Upper lobe of left lung (tissue), 5 donors: Measurements from ENCODE around the gene AP3D1.

DNA sequence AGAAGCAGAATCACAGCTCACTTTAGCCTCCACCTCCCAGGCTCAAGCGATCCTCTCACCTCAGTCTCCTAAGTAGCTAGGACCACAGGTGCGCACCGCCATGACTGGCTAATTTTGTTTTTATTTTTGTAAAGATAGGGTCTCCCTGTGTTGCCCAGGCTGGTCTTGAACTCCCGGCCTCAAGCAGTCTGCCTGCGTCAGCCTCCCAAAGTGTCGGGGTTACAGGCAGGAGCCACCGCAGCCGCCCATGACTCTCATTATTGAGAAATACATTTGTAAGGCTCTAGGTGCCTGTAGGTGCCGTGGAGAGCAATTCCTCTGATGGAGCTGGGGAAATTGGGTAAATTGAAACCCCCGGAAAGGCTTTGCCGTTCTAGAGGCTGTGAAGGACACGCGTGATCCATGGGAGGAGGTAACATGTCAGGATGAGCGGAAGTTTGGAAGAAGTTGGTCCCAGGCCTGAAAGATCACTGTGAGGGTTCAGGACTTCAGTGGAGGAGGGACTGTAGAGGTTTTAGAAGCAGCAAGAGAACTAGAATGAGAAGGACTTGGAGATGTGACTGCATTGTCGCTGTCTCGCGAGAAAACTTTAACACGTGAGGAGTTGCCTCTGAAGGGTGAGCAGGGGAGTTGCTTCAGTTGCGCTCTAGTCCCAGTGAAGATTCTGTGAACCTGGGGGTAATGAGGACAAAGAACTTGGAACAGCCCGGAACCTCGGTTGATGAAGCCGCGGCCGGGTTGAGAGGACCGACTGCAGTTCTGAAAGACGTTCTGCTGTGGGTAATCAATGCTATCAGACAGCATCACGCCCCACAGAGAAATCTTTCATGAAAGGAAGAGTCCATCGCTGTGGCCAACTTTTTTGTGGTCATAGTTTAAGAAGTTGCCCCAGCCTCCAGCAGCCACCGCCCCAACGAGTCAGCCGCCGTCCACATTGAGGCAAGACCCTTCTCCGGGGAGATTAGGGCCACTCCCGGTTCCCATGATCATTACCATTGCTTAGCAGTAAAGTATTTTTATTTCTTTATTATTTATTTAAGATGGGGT, 25.2 kb downstream of the CSNK1G2 start:
- PRO-cap, 2 experiments: no peak in any of the 2 experiments
- RAMPAGE, long total RNA, 4 experiments: start-site peak on the plus strand in 1 of 4 experiments, centred at position 309 of the sequence, 5 reads per replicate

GRCh38 chr19:1989998-1991287, 25.1 kb downstream of the BTBD2 start:
- PRO-cap, 2 experiments: no peak in any of the 2 experiments
- RAMPAGE, long total RNA, 4 experiments: start-site peak on the minus strand in 1 of 4 experiments, at chr19:1990729-1991051 at its widest, 9 reads per replicate

- PRO-cap, 2 experiments: peak in 1 of 2 experiments; most common minus-strand start chr19:2034884 (in 1)
- RAMPAGE, long total RNA, 4 experiments: start-site peak on the minus strand in 3 of 4 experiments, at chr19:2034868-2034974 at its widest, 22 to 110 reads per replicate
Measured at GRCh38 chr19:2034663-2035345, 16.2 kb downstream of the MKNK2 start.

GRCh38 chr19:2039418-2039975, 11.5 kb downstream of the MKNK2 start:
- PRO-cap, 2 experiments: no peak in any of the 2 experiments
- RAMPAGE, long total RNA, 4 experiments: no peak in any of the 4 experiments

DNA sequence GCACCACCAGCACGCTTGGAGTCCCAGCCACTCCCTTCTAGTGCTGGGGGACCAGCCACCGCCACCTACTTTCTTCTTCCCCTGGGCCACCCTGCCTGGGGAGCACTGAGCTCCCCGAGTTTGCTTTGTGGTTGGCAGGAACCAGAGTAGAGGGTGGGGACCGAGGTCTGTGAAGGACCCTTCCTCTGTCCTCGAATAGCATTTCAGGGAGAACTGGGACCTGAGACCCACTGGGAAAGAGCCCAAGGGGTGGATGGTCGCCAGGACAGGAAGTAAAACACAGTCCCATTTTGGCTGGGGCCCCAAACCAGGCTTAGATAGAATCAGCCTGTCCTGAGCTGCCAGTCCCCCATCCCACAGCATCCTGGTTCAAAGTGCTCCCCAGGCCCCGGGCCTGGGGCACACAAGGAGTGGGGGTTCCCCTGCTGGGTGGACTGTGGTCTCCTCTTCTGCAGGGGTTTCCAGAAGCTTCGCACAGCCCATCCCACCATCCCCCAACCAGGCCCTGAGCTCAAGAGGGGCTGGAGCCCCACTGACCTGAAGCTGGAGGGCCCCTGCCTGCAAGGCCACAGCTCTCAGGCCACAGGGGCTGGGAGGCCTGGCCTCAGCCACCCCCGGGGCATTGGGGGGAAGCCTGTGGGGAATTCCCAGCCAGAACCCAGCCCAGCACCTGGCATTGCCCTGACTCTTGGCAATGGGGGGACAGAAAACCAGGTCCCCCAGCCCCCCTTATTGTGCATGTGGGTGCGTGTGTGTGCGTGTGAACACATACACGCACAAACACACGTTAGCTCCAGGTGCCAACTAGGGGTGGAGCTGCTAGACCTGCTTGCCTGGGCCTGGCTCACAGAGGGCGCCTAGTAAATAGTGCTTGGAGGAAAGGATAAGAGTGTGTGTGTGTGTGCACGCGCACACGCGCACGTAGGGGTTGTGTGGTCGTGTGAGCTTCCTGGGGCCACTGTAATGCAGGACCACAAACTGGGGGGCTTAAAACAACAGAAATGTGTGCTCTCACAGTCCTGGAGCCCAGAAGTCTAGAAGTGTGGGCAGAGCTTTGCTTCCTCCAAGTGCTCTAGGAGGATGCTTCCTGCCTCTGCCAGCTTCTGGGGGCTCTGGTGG, 1.0 kb upstream of the MKNK2 start:
- PRO-cap, 2 experiments: no peak in any of the 2 experiments
- RAMPAGE, long total RNA, 4 experiments: no peak in any of the 4 experiments

GRCh38 chr19:2056235-2057144, 5.4 kb upstream of the MKNK2 start:
- PRO-cap, 2 experiments: peak in 2 of 2 experiments; most common plus-strand start chr19:2056409 (in 1); most common minus-strand start chr19:2056315 (in 1)
- RAMPAGE, long total RNA, 4 experiments: no peak in any of the 4 experiments

DNA sequence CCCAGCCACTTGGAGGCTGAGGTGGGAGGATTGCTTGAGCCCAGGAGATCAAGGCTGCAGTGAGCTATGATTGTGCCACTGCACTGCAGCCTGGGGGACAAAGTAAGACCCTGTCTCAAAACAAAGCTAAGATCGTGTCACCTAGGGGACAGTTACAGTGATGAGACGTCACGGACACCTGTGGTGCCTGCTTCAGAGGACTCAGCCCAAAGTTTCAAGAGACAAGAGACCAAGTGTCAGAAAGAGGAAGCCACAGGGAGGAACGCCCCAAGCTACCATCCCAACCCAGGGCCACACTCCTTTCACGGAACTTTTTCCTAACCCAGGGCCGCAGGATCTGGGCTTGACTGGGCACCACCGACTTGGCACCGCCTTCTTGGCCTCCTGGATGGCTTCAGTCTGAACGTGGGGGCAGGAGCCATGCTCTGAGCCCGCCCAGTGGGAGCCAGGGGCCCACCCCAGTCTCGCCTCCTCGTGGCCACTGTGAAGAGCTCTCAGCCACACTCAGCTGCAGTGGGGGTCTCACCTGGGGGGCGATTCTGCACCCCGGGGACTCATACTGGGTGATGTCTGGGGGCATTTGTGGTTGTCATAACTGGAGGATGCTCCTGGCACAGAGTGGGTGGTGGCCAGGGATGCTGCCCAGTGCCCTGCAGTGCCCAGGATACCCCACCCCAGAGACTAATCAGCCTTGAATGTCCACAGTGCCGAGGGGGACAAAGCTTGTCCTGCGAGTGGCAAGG, 8.4 kb downstream of the MOB3A start:
- PRO-cap, 2 experiments: no peak in any of the 2 experiments
- RAMPAGE, long total RNA, 4 experiments: no peak in any of the 4 experiments

- PRO-cap, 2 experiments: no peak in any of the 2 experiments
- RAMPAGE, long total RNA, 4 experiments: no peak in any of the 4 experiments
Measured at GRCh38 chr19:2097077-2097202, 225 bp downstream of the IZUMO4 start.

GRCh38 chr19:2100865-2102016, 4.5 kb downstream of the IZUMO4 start:
- PRO-cap, 2 experiments: no peak in any of the 2 experiments
- RAMPAGE, long total RNA, 4 experiments: start-site peak on the minus strand in 1 of 4 experiments, at chr19:2101366-2101710 at its widest, 17 to 19 reads per replicate

DNA sequence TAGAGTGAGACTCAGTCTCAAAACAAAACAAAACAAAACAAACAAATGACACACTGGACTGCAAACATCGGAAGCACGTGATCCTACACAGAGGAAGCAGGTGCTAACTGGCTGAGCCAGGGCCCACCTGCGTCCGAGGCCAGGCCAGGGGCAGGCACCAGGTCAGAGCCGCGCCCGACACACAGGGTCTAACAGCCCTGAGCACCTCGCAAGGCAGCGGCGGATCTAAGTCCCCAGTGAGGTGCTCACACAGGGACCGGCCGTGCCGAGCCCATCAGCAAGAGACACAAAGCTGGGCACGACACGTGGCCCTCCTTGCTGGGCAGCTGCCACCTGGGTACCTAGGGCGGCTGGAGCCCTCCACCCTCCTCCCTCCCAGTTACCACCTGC, 15.9 kb downstream of the AP3D1 start:
- PRO-cap, 2 experiments: no peak in any of the 2 experiments
- RAMPAGE, long total RNA, 4 experiments: no peak in any of the 4 experiments

DNA sequence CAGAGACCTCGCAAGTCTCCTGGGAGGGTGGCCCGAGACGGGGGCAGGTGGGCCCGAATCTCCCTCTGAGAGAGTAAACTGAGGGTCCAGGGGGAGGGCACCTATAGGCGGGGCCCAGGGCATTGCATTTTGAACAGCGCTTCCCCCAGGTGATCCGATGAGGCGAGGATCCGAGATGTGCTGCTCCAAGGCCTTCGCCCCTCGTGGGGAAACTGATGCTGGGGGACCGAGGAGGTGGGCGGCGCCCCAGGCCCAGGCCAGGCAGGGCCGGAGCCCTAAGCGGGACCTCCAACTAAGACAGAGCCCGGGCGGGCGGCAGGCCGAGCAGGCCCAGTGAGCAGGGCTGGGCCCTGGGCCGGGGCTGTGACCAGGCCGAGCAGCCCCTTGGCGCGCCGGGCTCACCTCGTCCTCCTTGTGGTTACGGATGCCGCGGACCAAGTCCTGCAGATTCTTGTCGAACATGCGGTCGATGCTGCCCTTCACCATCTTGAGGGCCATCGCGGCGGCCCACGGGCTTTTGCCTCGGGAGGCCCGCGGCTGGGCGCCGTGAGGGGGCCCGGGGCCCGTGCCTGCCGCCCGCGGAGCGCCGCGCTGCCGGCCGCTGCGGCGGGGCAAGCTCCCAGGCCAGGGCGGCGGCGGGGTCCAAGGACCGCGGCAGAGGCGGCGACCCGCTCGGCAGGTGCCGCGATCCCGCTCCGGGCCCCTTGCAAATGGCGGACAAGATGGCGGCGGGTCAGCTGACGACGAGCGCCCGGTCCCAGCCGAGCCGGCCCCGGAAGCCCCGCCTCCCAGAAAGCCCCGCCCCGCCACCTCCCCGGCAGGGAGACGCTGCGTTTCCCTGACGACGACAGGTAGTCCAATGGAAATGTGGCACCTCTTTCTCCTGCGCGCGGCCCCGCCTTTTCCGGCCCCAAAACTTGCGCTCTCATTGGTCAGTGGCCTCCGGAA, at the start of gene AP3D1:
AP3D1 (minus strand) TSS at position 730 of the 948 bp plus-strand sequence.
- PRO-cap, 2 experiments: peak in 2 of 2 experiments; most common minus-strand start position 712 of the sequence (in 1)
- RAMPAGE, long total RNA, 4 experiments: start-site peak on the minus strand in 1 of 4 experiments, centred at positions 453 to 552 of the sequence, 9 to 10 reads per replicate

DNA sequence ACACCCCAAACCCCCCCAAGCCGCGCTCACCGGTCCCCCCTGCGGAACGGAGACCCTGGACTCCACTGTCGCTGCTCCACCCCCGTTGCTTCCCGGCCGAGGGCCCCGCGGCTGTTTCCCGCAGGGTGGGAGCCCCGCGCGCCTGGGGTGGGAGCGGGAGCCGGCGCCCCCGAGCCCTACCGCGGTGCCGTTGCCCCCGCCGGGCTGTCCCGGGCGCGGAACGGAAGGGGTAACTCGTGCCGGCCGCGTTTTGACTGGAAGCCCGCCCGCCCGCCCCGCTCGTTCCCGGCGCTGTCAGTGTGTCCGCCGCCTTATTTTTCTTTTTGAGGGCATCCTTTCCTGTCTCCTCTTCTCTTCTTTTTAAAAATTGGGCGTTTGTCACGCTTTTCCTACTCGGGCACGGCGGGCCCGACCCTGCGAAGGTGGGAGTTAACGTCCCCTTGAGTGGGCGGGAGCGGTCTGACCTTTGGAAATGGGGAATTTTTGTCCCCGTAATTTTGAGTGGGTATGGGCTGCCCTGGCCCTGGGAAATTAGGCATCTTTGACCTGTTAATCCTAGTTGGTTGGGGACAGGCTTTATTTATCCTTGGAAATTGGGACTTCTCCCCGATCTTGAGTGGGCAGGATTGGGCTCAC, 711 bp downstream of the DOT1L start:
- PRO-cap, 2 experiments: peak in 1 of 2 experiments; most common minus-strand start position 206 of the sequence (in 1)
- RAMPAGE, long total RNA, 4 experiments: no peak in any of the 4 experiments

GRCh38 chr19:2167071-2167754, 3.5 kb downstream of the DOT1L start:
- PRO-cap, 2 experiments: peak in 1 of 2 experiments; most common plus-strand start chr19:2167601 (in 1); most common minus-strand start chr19:2167436 (in 1)
- RAMPAGE, long total RNA, 4 experiments: no peak in any of the 4 experiments

GRCh38 chr19:2180256-2180754, 16.6 kb downstream of the DOT1L start:
- PRO-cap, 2 experiments: no peak in any of the 2 experiments
- RAMPAGE, long total RNA, 4 experiments: no peak in any of the 4 experiments

GRCh38 chr19:2187087-2187627, 23.4 kb downstream of the DOT1L start:
- PRO-cap, 2 experiments: no peak in any of the 2 experiments
- RAMPAGE, long total RNA, 4 experiments: no peak in any of the 4 experiments

- PRO-cap, 2 experiments: no peak in any of the 2 experiments
- RAMPAGE, long total RNA, 4 experiments: no peak in any of the 4 experiments
Measured at GRCh38 chr19:2190812-2191506, 27.2 kb downstream of the DOT1L start.

DNA sequence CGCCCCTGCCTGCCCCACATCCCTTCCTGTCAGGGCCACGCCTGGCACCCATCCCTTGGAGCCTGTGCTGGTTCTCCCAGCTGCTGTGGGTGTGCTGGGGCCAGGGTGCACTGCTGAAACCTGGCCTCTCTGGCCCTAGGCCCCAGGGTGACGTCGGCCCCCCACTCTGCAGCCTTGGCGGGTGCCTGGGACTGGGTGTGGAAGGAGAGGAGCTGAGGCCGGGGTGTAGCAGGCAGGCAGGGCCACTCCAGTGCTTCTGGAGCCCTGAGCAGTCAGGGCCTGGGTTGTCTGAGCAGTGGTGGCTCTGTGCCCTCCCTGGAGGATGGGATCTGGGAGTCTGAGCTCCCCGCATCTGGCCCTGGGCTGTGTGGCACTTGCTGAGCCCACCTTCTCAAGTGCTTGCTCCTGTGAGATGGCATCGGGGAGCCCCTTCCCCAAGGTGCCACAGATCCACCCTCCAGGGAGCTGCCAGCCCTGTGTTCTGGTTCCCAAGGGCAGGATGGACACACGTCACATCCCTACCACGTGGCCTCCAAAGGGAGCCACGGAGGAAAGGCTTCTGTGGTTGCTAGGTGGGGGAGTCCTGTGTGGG, 5.2 kb downstream of the PLEKHJ1 start:
- PRO-cap, 2 experiments: no peak in any of the 2 experiments
- RAMPAGE, long total RNA, 4 experiments: no peak in any of the 4 experiments

DNA sequence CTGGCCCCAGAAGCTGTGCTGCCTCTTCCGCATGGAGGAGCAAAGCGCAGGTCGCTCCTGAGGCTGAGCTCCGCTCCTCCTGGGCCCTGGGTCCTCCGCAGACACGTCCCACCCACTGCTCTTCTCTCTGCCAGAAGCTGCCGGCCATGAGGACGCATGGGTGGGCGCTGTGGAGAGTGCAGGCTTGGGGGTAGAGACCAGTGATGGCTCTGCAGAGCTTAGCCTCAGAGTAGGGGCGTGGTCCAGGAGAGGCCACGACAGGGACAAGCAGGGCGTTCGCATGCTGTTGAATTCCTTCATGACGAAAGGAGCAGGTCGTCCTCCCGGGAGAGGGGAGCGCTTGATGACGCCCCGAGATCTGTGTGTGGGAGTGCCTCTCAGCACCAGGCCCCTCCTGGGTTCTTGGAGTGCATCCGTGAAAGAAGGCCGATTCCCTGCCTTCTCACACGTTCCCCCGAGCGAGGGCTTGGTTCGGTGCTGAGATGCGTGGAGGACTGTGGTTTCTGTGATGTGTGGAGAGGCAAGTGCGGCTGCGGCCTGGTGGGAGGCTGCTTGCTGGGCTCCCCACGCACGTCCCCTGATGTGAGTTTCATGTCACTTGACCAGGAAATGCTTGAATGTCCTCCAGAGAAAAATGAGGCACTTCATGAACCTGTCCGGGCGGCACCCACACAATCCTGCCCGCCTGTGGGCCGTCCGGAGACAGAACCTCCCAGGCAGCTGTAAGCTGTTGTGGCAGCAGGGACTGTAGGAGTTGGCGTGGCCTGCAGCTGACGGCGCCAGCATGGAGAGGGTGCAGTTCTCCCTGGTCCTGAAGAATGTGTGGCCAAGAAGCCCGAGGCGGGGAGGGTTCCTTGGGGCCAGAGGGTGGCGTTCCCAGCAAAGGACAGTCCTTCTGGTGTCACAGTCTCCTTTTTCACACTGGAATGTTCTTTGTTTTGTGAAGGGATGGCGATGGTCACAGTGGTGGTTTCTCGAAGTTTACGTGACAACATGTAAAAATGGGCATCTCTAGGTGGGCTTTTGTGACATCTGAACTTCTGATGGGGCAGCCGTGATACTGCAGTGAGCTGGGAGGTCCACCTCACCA, 4.6 kb downstream of the SF3A2 start:
- PRO-cap, 2 experiments: no peak in any of the 2 experiments
- RAMPAGE, long total RNA, 4 experiments: no peak in any of the 4 experiments

DNA sequence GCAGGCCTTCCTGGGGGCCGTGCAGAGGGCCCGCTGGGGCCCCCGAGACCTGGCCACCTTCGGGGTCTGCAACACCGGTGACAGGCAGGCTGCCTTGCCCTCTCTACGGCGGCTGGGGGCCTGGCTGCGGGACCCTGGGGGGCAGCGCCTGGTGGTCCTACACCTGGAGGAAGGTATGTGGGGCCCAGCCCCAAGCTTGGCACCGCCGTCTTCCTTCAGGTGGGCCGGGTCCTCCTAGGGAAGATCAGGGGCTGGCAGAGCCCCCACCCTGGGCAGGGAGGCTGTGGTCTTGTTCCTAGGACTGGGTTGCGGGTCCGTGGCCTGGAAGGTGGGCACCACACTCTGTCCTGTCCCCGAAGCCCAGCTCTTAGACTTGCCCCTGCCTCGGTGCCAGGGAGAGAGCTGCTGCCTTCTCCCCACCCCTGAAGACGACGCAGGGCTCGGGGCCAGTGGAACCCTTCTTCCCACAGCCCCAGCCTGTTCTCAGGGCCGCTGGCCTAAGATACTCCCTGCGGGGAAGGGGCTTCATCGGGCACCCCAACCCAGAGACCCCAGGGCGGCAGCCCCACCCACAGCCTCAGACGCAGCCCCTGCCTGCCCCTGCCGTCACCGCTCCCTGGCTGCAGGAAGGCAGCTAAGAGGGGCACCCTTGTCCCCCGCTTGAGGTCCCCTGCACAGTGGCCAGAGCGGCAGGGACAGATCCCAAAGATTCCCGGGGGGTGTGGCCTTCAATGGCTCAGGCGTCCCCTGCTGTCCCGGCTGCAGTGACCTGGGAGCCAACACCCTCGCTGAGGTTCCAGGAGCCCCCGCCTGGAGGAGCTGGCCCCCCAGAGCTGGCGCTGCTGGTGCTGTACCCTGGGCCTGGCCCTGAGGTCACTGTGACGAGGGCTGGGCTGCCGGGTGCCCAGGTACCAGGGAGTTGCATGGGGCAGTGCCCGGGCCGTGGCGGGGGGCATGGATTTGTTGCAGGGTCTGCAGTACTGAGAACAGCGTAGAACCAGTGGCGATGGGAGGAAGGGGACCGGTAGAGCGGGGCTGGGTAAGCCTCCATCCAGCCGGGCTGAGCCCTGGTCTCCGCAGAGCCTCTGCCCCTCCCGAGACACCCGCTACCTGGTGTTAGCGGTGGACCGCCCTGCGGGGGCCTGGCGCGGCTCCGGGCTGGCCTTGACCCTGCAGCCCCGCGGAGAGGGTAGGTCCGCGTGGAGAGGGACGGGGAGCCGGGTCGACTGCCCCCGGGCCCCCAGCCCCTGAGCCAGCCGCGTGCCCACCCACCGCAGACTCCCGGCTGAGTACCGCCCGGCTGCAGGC, 903 bp downstream of the AMH start:
- PRO-cap, 2 experiments: peak in 1 of 2 experiments; most common plus-strand start position 374 of the sequence (in 1)
- RAMPAGE, long total RNA, 4 experiments: no peak in any of the 4 experiments

DNA sequence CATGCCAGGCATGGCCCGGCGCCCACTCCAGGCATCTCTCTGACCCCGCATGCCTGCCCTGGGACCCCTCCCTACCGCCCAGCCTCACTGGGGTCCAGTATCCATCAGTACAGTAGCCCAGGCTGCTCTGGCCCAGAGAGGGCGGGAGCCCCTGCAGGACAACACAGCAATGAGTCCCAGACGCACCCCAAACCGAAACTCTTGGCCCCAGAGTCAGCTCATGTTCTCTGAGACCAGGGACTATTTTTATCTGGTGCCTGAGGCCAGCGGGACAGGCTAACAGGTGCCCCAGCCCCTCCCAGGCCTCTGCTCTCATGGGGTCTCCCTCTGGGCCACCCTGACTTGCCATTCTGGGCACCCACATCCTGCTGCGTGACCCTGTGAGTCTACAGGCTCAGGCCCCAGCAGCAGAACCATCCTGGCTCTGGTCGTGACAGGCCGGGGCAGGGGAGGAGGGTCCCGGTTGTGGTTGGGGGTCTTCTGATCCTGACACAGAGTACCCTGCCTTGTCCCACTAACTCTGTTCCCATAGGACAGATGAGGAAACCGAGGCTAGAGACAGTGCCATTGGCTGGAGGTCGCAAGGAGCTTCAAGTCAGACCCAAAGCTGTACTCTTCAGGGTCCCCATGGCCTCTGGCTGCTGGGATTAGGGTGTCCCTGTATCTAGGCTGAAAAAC, 600 bp downstream of the JSRP1 start:
- PRO-cap, 2 experiments: peak in 1 of 2 experiments; most common plus-strand start position 249 of the sequence (in 1)
- RAMPAGE, long total RNA, 4 experiments: no peak in any of the 4 experiments